Measurements from ENCODE around the genes APBB2 and DCAF4L1.

DNA sequence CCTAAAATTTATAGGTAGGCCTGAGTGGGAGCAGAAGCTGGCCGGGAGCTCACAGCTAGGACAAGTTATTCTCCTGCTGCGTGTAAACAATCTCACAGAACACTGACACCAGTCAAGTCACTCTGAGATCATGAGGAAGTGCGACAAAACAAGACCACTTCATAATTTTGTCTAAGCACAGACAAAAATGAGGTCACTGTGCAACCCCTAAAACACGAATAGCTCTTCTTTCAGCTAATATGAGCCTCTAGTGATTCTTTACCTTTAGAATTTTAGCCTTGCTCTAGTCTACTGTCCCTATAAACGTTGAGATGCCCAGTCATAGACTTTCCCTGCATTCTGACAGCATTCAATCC, 15.2 kb upstream of the NSUN7 start:
- PRO-cap, result no peak

DNA sequence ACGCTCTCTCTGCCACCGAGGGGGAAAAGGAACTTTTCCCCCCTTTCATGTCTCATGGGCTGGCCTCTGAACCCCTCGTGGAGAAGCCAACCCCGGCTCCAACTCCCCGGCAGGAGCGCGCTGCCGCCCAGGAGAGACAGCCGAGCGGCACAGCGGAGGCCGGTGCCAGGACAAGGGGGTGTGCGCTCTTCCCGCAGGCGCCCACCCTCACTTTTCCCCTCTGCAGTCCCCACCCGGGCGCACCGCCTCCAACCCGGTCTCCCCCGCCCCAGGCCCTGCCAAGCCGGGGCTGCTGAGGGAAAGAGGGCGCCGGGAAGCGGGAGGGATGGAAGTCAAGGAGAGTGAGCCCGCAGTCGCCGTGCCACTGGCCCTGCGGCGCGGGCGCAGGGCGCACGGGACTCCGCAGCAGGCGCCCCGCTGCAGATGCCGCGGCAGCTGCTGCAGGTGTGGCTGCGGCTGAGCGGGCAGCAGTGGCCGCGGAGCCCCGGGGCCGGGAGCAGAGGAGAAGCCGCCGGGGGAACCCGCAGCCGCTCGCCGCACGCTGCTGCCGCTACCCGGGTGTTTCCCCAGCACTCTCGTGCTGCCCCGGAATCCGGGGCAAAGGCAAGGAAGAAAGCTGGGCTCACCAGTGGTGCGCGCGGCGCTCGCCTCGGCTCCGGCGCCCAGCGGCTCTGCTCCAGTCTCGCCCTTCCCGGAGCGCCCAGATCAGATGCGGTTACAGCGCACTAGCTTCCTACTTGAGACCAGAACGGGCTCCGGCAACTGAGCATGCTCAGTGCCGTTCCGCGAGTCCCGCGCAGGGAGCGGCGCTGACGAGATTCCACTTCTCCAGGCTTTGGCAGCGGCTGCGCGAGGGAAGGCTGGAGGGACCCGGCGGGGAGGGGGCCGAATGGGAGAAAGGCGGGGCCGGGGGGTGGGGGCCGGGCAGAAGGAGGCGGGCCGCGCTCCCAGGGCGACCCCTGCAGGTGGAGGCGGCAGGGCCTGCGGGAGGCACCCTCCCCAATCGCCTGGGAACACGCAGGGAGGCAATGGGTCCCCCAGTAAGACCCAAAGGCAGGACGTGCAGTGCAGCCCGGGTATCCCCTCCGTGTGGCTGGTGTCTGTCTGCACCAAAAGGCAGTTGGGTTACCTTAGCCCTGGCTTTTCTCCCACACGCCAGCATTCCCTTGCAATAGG, at the start of gene APBB2:
Gene APBB2 (minus strand): TSS at position 764 of the 1,176 bp plus-strand sequence.
- PRO-cap, result bidirectional peak, plus-strand start at position 964 of the sequence, minus-strand start at position 711 of the sequence

- PRO-cap, result bidirectional peak, plus-strand start at chr4:41360807, minus-strand start at chr4:41360682; unidirectional peak, plus-strand start at chr4:41361118
These were observed 103.8 kb downstream of the UCHL1 start for GRCh38 chr4:41360235-41361175.

DNA sequence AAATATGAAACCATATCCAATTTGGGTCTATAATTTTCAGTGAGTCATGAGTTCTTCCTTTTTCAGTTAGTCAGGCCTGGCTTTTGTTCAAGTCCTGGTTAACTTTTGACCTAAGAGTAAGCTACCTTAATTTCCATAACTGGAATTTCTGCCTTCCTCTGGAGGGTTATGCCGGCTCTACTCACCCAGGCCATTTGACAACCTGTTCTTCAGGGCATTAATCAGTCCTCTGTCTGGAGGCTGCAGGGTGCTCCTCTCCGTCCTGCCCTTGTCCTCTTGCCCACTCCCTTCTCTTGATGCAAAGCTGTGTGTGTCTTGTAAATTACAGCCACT, 73.9 kb downstream of the LIMCH1 start:
- PRO-cap, result no peak

- PRO-cap, result no peak
These were observed at the start of gene DCAF4L1 for GRCh38 chr4:41981620-41981868. Gene DCAF4L1, plus strand, starts transcription at chr4:41981756.

- PRO-cap, result no peak
These were observed 1.0 kb downstream of the SLC30A9 start for GRCh38 chr4:41991346-41991756.

DNA sequence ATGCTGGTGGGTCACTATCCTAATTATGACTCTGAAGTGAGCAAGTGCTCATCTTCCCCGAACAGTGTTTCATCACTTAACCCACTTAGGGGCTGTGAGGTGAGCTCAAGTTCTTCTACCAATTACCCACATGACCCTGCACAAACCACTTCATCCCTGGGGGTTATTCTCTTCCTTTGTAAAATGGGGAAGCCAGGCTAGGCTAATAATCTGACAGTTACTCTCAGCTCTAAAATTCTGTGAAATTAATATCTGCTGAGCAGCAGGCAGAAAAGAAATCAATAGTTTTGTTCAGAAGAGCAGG, 24.3 kb downstream of the ATP8A1 start:
- PRO-cap, result no peak

DNA sequence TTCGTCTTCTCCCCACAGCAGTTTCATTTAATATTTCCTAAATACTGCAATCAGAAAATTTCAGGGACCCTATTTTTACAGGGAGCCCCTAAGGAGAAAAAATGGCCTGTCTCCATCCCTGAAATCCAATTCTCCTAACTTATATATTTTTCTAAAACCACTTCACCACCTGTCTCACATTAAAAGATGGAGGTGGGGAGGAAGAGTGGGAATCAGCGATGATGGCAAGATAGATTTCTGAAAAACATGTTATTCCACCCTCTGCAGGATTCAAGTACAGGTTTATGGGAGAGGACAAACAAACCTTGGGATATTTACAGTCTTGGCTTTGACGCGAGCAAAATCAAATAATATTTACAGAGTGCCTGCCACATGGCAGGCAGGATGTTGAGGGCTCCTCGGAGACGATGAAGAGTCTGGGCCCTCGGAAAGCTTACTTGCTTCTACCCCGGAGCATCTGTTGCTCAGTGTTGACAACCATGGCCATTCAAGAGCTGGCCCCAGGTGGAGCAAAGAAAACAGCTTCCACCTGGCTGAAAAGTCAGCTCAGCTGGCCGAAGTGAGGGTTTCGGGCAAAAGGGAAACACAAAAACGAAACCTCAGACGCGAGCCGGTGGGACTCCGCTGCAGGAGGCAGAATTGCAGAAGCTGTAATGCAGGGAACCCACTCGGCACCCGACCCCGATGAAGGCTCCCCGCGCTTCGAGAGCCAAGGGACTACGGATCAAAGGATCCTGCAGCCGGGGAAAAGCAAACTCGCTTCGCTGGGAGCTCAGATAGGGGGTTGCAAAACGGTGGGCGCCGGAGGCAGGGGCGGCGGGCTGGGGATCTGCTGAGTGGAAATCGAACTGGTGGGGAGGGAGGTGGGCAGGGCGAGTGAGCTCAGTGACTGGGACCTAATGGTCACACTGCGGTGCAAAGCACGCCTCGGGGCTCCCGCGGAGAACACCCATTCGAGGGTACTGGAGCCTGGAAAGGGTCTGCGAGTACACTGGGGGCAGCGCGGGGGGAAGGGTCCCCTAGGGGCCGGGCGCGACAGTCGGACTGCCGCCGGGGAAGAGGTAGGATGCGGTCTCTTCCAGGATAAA, 891 bp downstream of the ATP8A1 start:
- PRO-cap, result unidirectional peak, plus-strand start at position 602 of the sequence

- PRO-cap, result no peak
These were observed 601.9 kb downstream of the KCTD8 start for GRCh38 chr4:43846774-43847102.

DNA sequence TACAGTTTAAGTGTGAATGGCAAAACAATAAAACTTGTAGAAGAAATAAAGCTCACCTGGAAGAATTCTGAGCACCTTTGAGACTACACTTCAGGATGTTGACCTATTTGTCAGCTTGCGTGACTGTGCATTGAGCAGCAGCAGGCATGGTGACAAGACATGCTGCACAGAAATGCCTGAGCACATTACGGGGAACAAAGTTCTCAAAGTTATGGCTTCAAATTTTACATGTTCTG, 38.6 kb upstream of the GNPDA2 start:
- PRO-cap, result no peak

- PRO-cap, result no peak
These were observed 598.4 kb upstream of the GNPDA2 start for GRCh38 chr4:45324757-45325154.

- PRO-cap, result no peak
These were observed 133.9 kb downstream of the CORIN start for GRCh38 chr4:47703948-47704402.

GRCh38 chr4:47914775-47914924, 267 bp upstream of the NFXL1 start:
- PRO-cap, result bidirectional peak, plus-strand start at chr4:47914837, minus-strand start at chr4:47914583

DNA sequence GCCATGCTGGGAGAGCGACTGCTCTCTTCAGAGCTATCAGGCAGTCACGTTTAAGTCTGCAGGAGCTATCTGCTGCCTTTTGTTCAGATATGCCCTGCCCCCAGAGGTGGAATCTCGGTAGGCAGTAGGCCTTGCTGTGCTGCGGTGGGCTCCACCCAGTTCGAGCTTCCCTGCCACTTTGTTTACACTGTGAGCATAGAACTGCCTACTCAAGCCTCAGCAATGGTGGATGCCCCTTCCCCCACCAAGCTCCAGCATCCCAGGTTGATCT, 8.1 kb upstream of the NFXL1 start:
- PRO-cap, result no peak

DNA sequence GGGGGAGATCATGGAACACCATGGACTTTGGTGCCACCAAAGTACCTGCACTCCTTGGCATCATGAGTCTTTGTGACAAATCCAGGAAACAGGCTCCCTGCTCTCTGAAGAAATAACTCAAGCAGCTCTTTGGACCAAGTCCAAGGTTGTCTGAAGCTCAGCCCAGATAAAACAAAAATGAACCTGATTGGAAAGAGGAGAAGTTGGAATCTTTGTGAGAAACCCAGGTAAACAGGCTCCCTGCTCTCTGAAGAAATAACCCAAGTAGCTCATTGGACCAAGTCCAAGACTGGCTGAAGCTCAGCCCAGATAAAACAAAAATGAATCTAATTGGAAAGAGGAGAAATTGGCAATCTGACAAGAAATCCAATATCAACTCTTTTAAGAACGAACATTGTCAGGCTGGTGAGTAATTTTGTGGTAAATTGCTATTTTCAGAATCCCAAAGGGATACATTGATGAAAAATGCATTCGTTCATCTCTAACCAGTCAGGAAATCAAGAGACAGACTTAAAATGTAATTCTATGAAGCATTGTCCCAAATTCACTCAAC, 16.6 kb upstream of the NFXL1 start:
- PRO-cap, result no peak

DNA sequence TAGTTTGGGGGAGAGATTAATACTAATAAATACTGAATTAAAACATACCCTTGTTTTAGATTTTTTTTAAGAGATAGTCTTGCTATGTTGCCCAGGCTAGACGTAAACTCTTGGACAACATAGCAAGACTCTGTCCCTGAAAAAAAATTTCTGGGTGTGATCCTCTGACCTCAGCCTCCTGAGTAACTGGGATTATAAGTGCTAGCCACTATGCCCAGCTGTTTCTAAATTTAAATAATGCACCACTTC, 56.0 kb downstream of the TEC start:
- PRO-cap, result no peak

DNA sequence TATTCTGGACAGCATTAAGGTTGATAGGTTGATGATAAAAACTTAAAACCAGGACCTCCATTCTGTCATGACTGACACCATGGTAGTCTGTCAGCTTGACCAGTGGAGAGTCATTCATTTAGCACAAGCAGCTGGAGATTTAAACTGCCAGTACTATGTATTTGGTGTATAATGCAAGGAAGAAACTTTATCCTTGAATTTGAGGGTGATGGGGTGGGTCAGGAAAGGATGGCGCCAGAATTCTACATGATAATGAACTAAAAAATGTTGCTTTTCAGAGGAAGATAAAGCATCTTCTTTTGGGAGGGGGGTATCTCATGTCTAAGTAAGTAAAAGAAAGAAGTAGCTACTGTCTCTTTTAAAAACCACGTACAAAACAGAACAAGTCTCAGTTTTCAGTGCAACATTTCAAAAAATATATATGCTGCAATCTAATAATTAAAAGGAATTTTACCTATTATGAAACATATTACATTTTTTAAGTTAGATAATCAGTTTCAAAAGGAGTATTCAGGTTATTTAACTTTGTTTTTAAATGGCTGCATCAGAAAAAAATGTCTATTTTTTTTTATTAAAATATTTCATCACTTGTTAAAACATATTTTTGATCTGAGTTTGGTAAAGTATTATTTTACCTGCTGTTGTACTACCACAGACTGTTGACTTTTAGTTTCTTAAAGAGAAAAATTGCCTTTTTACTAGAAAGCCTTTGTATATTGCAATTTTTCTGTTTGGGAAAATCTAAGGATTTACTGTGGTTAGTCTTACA, 59.4 kb upstream of the SLC10A4 start:
- PRO-cap, result no peak

- PRO-cap, result no peak
These were observed 136.6 kb downstream of the FRYL start for GRCh38 chr4:48643437-48643873.

- PRO-cap, result no peak
These were observed 126.4 kb downstream of the FRYL start for GRCh38 chr4:48653629-48654064.

- PRO-cap, result no peak
These were observed 110.9 kb downstream of the FRYL start for GRCh38 chr4:48669136-48669556.